Iris pigment epithelial cell (primary cell): ENCODE data around the genes TSC22D3, KCNE5 and TMEM164.

- RRBS, result no CpG with 5 or more reads among the region's 9 CpGs
These were observed 609 bp upstream of the RNF128 start for GRCh38 chrX:106725830-106726354.

- RRBS, result 12% methylated on average over 32 of the region's 84 CpGs
These were observed 765 bp downstream of the MORC4 start for GRCh38 chrX:106998968-106999925.

GRCh38 chrX:107451123-107451510, 1.7 kb downstream of the FRMPD3 start:
- RRBS, result 35% methylated on average over 2 of the region's 14 CpGs

GRCh38 chrX:107451686-107452116, 2.2 kb downstream of the FRMPD3 start:
- RRBS, result no CpG with 5 or more reads among the region's 11 CpGs

DNA sequence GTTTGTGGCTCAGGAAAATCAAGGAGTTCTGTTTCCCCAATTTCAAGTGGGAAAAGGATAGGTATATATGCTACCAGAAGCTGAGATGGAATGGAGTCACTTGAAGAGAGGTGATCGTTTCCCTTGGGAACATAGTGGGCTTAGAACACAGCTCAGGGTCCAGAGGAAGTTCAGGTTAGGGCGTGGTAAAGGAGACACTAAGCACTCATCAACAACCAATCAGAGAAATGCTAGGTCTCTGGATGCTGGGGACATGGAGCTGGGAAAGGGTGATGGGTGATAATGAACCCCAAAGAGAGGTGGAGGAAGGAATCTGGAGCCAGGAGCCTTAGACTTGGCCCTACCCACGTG, 63.5 kb downstream of the TSC22D3 start:
- RRBS, result no CpG with 5 or more reads among the region's 3 CpGs

DNA sequence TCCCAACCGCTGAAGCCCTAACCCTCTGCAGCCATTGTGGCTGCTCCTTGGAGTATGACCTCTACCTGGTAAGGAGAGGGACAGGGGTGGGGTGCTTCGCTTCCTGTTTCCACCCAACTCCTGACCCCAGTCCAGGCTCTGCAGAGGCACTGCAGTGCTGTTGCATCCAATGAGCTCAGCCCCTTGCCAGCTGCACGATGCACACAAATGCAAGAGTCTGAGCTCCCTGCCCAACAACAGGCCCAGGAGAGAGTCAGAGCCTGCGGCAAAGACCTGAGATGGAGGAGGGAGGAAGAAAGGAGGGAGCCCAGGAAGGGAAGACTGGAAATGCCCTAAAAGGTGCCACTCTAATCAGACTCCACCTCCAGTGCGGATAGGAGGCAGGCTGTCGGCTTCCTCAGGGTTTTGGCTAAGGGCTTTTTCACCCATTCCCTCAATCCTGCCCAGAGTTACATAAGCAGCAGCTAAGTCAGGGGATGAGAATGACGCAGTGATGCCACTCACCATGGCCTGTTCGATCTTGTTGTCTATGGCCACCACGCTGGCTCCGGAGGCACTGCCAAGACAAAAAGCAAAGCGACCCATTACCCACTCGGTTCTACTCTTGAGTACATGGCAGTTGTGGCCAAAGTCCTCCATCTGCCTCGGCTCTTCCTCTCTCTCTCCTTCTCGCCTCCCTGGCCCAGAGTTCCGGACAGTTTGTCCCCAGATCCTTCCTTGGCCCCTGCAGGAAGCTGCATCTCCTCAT, 60.0 kb downstream of the TSC22D3 start:
- RRBS, result 15% methylated on average over 1 of the region's 15 CpGs

GRCh38 chrX:107753045-107753969, 22.3 kb downstream of the TSC22D3 start:
- RRBS, result no CpG with 5 or more reads among the region's 6 CpGs

- RRBS, result 13% methylated on average over 23 of the region's 58 CpGs
These were observed at the start of gene TSC22D3 for GRCh38 chrX:107775493-107776280. Gene TSC22D3, minus strand, starts transcription at chrX:107775787.

- RRBS, result no CpG with 5 or more reads among the region's 6 CpGs
These were observed 19.1 kb upstream of the TEX13B start for GRCh38 chrX:108001340-108001627.

DNA sequence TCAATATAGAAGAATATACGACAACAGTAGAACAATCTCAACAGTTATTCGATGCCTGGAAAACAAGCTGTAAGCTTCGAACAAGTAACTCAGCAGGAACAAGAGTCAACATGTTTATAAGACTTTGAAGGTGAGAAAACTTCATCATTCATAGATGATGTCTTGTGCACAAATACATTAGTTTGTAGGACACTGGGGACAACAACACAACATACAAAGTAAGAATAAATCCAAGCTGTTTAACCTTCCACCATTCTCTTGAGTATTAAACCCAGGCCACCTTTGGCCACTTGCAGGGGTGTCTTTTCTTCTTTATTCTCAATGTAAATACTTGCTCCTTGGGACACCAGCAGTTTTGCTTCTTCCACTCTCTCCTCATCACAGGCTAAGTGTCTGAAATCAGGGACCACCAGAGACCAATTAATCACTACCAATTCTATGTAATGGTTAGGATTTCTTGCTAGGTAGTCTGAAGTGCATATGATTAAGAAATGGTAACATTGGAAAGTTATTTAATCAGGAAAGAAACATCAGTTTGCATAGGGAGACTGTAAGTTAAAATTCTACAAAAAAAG, 6.5 kb downstream of the PSMD10 start:
- RRBS, result no CpG with 5 or more reads among the region's 3 CpGs

GRCh38 chrX:108153600-108154112, 62.1 kb downstream of the ATG4A start:
- RRBS, result no CpG with 5 or more reads among the region's 2 CpGs

DNA sequence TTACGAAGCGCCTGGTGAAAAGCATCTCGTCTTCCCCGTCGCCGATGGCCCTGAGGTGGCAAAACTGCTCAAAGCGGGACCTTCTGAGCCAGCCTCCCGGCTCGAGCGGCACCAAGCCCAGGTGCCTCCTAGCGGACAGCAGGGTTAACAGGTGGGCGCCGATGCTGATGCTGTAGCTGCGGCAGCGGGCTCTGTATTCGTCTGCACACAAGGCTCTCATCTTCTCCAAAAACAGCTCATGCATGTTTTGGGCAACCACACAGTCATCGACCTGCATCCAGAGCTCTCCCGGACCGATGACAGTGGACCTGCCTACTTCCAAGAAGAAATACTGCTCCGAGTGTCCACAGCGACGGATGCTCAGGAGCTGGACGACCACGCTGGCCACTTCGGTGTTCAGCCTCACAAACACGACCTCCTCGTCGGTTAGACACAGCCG, 1.2 kb downstream of the IRS4 start:
- RRBS, result no CpG with 5 or more reads among the region's 29 CpGs

- RRBS, result 24% methylated on average over 18 of the region's 65 CpGs
These were observed at the start of gene KCNE5 for GRCh38 chrX:109624651-109625329. Gene KCNE5, minus strand, starts transcription at chrX:109625172.

DNA sequence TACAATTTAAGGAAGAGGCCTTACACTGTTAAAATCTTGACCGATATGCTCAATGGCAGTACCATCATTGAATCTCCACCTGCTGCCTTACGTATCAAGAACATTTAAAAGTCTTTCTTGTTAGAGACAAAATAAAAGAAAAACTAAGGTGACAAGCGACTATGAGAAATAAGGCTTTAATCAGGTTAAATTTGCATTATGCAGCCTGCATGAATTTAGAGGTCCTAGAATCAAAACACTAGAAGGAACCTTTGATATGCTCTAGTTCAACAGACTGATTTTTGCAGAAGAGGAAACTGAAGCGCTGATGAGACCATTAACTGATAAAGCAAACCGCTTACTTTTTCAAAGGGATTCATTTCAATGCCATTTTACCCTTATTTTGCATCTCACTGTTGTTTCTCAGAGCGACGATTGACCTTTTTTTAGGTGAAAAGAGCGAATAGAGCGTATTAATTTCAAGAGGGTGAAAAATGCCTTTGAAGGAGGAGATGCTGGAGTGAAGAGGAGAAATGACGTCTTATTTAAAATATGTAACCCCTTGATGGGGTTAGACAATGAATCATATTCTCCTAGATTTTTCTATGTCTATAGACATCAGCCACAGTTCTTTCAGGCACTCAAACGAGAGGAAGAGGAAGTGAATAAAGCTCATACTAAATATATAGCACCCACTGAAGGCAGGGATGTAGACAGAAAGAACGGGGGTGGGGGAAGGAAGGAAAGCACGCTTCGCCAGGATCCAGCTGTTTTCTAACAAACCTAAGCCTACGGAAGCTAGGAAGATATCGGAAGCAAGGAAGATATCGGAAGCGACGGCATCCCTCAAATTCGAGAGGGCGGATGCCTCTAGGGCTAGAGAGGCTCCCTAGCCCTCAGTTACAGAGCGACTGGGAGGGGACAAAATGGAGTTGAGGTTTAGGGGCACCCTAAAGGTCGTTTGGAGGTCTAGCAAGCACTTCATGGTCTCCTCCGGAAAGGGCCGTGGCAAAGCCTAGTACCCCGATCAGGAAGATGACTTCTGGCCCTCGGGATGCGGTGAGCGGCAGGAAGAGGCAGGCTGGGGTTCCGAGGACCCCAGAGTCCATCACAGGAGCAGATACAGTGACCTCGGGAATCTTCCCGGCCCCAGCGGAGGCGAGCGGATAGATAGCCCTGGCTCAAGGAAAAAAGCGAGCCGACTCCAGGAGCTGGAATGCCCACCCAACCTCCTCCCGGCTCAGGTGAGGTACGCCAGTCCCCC, 813 bp downstream of the ACSL4 start:
- RRBS, result 30% methylated on average over 2 of the region's 39 CpGs

GRCh38 chrX:109739794-109740455, 6.9 kb upstream of the ACSL4 start:
- RRBS, result no CpG with 5 or more reads among the region's 4 CpGs

- RRBS, result 26% methylated on average over 14 of the region's 36 CpGs
These were observed at the start of gene TMEM164 for GRCh38 chrX:110003021-110003443. Gene TMEM164, plus strand, starts transcription at chrX:110003114.

DNA sequence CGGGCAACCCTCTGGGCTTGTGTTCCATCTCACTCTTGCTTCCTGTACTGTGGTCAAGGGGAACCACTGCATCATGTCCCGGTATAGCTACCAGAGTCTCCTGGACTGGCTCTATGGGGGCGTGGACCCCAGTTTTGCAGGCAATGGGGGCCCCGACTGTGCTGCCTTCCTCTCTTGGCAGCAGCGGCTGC, 683 bp downstream of the TMEM164 start:
- RRBS, result 57% methylated on average over 2 of the region's 5 CpGs

- RRBS, result 26% methylated on average over 4 of the region's 45 CpGs
These were observed 148.9 kb upstream of the CHRDL1 start for GRCh38 chrX:110944184-110945269.

GRCh38 chrX:111098791-111099198, 2.8 kb downstream of the PAK3 start:
- RRBS, result no CpG with 5 or more reads among the region's 22 CpGs

DNA sequence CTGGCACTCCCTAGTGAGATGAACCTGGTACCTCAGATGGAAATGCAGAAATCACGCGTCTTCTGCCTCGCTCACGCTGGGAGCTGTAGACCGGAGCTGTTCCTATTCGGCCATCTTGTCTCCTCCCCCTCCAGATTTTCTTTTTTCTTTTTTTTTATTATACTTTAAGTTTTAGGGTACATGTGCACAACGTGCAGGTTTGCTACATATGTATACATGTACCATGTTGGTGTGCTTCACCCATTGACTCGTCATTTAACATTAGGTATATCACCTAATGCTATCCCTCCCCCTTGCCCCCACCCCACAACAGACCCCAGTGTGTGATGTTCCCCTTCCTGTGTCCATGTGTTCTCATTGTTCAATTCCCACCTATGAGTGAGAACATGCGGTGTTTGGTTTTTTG, 83.2 kb downstream of the SERTM2 start:
- RRBS, result no CpG with 5 or more reads among the region's 9 CpGs